Metastatic Pancreatic Carcinoma in the Ovary (tissue), 1 donor: ENCODE measurements around a stretch of chr12.

GRCh38 chr12:124744597-124745052 lies 119.0 kb downstream of the SCARB1 start:
- PRO-cap = unidirectional peak, plus-strand start at chr12:124744933

- PRO-cap = no peak
These were observed 63.7 kb downstream of the SCARB1 start for GRCh38 chr12:124799939-124800442.

DNA sequence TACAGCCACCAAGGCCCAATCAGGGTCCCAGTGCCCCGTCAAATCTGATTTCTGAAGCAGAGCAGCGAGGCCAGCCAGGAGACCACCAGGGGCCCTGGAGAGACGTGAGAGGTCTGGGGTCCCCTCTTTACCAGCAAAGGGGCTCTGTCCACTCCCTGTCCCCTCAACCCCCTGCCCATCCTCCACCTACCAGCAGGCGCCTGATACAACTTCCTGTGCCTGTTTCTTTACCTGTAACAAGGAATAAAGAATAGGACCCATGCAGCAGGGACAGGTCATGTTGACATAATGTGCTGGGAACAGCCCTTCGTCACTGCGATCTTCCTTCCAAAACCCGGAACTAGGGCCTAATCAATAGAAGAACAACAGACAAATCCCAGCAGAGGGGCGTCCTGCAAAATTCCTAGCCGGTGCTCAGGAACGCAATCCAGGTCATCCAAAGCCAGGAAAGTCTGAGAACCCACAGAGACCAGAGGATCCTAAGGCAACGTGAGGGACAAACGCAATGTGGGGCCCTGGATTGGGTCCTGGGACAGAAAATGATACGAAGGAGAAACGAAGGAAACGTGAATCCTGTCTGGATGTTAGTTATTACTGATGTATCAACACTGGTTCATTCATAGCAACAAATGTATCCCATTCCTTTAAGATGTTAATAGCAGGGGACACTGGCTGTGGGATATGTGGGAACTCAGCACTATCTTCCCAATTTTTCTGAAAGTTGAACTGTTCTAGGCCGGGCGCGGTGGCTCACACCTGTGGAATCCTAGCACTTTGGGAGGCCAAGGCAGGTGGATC lies 32.0 kb downstream of the SCARB1 start:
- PRO-cap = no peak

GRCh38 chr12:124855135-124856379 lies 8.1 kb downstream of the SCARB1 start:
- PRO-cap = no peak

GRCh38 chr12:124921629-124922350 lies 7.3 kb upstream of the UBC start:
- PRO-cap = no peak

DNA sequence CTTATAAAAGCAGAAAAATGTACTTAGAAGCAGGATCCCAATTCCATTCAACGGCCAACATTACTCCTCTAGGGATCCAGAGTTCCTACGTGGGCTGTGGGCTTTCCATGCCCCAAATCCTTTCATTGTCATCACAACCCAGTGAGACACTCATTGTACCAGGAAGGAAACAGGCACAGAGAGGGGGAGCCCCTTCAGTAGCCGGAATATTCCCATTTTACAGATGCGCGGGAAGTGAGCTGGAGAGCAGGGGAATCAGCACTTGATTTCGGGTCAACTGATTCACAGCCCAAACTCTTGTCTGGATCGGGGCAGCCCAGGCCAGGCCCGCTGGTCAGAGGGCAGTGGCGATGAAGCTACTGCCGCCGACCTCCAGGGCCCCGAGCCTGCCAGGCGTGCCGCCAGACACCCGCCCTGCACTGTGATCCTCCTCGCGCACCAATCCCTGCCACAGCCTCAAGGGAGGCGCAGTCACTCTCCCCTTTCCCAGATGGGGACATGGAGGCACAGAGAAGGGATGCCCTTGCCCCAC lies 9.0 kb downstream of the DHX37 start:
- PRO-cap = no peak

GRCh38 chr12:125073702-125074097 lies 8.5 kb downstream of the AACS start:
- PRO-cap = no peak

DNA sequence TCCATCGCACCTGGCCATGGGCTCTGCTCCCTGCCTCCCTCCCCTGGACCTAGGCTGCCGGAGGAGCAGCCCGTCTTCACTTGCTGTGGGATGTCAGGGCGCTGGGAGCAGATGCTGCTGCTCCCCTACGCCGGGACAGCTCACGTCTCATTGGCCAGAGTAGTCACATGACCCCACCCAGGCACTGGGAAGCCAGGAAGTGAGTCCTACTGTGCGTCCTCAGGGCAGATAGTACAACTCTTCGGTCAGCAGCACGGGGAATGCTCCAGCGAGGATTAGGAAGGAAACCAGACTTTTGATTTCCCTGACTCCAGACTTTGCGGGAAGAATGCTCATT lies 94.3 kb downstream of the TMEM132B start:
- PRO-cap = no peak

DNA sequence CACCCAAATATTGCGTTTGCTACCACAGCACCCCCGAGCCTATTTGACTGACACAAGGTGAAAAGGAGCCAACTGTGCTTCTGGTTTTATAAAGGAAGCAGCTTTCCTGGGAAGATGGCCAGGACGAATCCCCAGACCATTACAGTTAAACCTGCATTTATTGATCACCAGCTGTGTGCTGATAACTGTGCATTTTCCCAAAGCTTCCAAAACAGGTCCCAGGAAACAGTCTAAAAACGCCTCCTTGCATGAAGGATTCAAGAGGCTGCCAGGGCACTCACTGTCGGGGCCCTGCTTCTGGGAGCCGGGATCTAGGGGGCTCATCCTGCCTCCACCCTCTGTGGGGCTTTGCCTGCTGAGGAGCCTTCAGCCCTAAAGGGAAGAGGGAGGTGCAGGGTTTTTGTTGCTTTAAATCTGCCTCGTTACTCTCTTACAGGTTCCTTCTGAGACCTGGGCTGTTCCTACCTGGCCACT lies 270.0 kb downstream of the TMEM132B start:
- PRO-cap = no peak

GRCh38 chr12:125848260-125848667 lies 662.1 kb downstream of the TMEM132B start:
- PRO-cap = no peak

GRCh38 chr12:125982619-125983045 lies 796.4 kb downstream of the TMEM132B start:
- PRO-cap = no peak

GRCh38 chr12:126726536-126726849 lies 1540.3 kb downstream of the TMEM132B start:
- PRO-cap = no peak

DNA sequence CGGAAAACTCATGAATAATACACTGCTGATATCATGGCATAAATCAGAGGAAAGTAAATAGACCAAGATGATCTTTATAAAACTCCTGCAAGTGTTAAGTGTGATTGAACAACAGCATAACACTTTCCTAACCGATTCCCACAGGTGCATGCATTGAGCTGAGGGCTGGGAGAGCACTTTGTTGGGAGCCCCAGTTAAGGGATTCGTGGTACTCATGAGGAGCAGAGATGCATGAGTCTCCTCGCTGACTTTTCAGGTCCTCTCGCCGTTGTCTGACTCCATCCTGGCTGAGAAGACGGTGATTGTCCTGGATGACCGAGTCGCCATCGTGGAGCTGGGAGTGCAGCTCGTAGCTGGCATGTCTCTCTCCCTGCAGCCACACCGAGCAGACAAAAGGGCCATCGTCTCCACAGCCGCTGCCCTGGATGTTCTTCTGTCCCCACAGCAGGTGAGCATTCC lies 643.0 kb upstream of the TMEM132C start:
- PRO-cap = no peak

- PRO-cap = no peak
These were observed 626.9 kb upstream of the TMEM132C start for GRCh38 chr12:127640120-127640517.

- PRO-cap = unidirectional peak, minus-strand start at chr12:128191426
These were observed 75.7 kb upstream of the TMEM132C start for GRCh38 chr12:128191312-128191628.

DNA sequence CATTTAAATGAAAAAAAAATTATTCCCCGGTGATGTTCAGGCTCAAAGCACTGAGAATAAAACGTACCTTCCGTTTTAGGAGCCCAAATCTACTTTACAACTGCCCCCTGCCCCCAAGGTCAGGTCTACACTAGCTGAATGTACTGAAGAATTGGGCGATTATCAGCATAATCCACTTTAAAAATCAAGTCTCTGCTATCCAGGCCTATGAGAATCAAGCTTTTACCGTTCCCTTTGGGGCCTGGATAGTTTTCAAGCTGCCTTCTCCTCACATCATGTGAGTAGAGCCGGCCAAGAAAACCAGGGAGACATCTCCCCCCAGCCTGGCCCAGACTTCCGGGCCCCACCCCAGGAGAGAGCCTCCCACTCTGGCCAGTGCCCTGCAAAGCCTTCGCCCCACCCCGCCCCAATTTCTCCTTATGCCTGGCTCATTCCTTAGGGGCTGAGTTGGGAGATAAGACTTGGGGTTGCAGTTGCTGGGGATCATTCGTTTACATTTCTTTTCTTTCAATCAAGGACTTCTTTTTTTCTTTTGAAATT lies 1.5 kb upstream of the TMEM132C start:
- PRO-cap = no peak

DNA sequence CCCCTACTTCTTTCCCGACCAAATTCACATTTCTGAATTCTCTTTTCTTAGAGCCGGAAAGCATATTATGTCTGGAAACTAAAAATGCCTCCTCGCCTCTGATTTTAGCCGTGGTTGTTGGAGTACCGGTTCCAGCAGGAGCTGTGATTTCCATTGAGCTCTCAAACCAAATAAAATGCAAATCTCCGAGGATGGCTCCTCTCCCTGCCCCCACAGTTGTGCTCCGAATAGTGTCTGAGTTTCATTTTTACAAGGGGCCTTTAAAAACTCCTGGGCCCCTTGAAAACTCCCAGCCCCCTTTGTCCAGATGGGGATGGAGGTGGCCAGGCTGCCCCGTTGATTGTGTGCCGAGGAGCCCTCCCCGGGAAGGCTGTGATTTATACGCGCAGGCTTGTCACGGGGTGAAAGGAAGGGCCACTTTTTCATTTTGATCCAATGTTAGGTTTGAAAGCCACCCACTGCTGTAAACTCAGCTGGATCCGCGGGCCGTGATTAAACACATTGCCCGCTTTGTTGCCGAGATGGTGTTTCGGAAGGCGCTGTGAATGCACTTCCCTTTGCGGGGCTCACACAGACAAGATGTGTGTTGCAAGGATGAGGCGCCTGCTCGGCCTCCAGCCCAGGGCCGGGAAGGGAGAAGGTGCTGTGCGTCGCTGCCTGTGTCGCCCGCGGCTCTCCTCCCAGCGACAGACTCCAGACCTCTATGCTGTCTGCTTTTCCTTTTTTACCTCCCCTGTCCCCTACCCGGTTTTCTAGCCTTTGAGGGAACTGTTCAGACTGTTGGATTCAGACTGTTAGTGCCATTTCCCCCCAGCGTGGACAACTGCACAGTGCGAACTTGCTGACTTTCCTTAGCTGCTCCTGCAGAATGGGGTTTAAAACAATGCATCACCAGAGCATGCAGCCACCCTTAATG lies 98.8 kb downstream of the TMEM132C start:
- PRO-cap = unidirectional peak, minus-strand start at position 692 of the sequence

DNA sequence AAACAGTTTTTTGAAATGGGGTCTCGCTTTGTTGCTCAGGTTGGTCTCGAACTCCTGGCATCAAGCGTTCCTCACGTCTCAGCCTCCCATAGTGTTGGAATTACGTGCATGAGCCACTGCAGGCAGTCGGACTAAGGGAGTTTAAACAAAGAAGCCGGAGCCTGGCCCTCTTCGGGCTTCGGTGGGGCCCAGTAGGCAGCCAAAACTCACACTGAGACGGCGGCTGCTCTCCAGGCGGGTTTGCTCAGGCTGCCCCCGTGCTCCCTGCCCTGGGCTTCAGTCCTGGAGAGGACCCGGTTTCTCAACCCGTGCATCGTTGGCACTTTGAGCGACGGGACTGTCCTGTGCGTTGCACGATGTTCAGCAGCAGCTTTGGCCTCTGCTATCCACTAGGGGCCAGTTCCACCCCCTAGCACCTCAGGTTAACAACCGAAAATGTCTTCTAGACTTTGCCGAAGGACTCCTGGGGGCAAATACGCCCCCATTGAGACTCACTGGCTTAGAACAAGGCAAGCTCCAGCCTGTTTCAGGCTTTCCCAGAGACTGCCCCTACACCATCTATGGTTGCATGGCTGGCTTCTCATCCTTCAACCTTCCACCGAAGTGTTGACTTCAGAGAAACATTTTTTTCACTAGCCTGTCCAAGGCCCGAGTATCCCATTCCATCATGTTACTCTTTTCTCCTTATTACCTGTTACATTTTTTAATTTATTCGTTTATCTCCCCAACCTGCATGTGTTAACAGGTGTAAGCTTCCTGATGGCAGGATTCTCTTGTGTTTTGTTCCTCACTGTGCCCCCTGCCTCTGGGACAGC lies 804 bp upstream of the SLC15A4 start:
- PRO-cap = no peak

DNA sequence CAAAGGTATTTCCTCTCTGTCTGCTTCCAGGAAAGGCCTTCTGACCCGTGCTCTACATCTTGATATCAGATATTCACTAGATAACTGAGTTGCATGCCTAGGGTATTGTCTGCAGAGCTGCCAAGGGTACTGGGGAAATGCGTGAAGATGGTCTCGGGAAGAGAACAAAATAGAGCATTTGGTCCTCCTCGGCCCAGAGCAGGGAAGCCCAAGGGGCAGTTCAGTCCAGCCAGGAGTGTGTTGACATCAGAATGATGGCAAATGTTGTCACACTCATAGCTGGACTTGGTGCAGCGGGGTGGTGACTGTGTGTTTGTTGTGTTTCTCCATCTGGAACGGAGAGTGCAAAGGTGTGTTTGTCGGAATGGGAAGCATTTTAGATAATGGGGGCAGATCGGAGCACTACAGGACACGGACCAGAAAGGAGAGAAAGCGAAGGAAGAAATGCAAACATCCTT lies 8.1 kb downstream of the GLT1D1 start:
- PRO-cap = no peak

DNA sequence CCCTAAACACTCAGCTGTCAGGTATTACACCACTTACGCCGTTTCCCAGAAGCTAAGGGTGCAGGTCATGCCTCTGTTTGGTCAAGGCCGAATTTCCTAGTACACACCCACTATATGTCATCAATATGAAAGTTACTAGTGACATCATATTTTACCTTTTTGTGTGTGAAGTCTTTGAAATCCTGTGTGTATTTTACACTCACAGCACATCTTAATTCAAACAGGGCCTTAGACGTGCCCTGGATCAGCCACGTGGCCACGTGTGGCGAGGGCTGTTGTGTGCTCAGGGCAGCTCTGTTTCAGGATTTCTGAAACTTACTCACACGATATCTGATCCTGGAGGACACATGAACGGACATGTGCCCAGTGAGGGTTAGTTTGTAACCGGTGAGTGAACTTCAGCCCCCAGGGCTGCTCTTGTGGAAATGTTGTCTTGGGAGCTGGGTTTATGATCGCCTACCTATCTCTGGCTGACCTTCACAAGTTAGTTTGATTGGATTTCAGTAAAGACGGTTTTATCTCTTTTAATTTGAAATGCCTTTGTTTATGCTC lies 51.9 kb downstream of the GLT1D1 start:
- PRO-cap = no peak